ENCODE measurements around the gene ZBTB2.

DNA sequence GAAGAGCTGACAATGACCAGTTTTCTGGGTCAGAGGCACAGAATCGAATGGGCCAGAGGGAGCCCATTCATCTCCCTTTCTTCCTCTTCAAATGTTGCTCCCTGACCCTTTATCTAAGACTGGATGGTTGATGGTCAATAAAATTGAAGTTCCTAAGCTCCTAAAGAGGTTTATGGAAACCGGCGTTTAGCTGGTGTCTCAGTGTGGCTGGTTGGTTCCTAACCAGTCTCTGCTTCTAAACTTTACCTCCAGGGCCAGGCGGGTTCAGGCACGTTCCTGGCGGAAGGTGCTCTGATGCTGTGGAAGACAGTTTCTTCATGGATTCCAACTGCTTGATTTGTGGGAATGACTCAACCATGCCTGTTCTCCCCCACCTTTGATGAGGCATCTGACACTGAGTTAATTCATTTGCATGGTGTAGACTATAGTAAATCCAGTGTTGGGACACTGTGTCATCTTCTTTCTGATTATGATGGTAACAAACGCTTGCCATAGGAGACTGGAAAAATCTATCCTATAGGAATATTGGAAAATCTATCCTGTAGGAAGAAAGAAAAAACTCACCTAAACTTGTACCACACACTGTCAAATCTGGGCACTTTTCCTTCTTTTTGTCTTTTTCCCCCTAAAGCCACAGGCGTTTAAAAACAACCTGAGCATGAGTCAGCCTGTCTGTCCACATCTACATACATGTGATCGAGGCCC is 96.2 kb upstream of the IYD start:
- RRBS, result no CpG with 5 or more reads among the region's 9 CpGs

DNA sequence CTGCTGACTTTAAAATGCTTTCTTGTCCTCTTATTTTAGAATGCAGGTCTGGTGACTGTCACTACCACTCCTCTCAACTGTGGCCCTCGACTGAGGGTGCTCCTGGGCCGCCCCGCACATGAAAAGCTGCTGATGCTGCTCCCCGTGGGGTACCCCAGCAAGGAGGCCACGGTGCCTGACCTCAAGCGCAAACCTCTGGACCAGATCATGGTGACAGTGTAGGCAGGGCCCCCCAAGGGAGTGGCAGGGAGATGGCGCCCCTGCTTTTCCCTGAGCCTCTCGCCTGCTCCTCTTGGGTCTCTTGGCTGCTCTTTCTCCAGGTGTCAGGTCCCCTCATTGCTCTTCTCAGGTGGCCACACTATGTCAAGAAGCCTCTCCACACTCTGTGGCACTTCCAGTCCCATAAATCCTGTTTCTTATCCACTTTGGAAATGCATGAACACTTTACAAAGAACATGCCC is 29.2 kb downstream of the IYD start:
- RRBS, result no CpG with 5 or more reads among the region's 8 CpGs

- RRBS, result 19% methylated on average over 32 of the region's 104 CpGs
These were observed 740 bp downstream of the PLEKHG1 start for GRCh38 chr6:150600069-150601180.

GRCh38 chr6:150668326-150668887 is 68.7 kb downstream of the PLEKHG1 start:
- RRBS, result no CpG with 5 or more reads among the region's 5 CpGs

DNA sequence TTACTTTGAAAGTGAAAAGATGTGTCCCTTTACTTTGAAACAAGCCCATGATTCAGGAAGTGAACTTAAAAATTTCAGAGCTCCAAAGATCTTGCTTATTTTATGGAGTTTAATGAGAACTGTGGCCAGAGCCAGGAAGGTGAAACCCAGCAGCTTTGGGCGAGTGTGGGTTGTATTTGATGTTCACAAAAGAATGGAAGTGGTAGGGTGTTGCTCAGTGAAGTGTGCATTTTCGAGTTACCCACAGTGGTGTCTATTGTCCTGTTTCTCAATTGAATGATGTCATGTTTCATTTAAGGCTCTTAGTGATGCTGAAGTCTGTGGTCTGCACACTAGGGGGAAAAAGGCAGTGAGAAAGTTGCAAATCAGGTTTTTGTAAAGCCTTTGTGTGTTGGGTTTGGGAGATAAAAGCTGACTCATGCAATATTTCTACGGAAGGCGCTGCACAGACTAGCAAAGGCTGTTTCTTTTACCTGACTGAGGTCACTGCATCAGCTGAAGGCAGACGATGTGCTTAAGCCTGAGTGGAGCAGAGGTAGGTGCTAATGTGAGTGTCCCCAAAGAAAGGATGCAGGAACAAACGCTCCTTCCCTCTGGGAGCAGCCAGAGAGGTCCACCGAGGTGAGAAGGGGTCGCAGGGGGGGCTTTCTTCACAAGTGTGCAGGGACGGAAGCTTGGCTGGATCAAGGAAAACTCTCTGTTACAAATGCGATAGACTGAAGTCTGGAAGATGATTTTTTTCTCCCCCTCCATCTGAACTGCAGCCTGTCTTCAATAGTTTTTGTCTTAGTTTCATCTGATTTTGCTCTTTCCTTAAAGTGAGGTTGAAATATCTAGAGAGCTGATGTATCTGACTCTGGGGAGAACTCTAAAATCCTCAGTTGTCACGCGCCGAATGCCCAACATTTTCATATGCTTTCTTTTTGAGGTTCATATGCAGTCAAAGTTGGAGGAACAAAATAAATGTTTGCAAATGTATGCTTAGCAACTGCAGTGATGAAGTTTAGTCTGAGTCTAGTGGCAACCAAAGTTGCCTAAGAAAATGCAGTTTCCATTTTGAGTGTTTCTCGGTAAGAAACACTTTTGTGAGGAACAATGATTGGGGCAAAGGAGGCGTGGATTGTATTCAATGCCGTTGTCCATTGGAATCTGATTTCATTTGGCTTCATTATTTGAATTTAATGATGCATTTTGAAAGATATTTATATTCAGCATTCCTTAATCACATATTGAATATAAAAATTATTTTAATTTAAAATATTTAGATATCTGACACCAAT is 121.4 kb downstream of the PLEKHG1 start:
- RRBS, result no CpG with 5 or more reads among the region's 16 CpGs

DNA sequence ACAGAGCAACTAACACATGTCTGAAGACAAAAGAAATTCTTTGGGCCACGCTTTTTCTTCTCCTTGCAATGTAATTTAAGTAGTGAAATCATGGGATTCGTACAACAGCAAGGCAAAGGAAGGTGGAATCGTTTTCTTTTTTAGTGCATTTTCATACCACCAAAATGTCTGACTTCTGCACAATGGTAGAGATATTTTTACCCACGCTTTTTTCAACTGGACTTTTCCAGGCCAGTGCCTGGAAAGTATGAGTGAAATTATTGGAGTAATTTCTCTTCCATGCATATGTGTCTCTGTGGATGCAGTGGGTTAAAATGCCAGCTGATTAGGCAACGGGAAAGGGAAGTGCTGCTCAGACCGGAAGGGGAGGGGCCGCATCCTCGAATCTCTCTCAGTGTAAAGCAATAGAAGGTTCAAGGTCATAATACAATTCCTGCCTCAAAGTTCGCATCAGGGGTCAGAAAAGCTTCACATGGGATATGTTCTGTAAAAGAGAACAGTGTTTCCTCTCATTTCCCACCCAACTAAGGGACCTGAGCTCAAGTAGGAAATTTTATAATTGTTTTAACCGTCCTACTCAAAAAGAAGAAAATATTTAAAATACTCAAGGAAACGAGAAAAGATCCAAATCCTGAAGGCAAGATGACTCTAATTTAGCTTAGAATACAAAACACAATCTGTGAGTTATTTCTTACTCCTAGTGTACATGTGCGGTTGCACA is 89.7 kb upstream of the MTHFD1L start:
- RRBS, result no CpG with 5 or more reads among the region's 12 CpGs

DNA sequence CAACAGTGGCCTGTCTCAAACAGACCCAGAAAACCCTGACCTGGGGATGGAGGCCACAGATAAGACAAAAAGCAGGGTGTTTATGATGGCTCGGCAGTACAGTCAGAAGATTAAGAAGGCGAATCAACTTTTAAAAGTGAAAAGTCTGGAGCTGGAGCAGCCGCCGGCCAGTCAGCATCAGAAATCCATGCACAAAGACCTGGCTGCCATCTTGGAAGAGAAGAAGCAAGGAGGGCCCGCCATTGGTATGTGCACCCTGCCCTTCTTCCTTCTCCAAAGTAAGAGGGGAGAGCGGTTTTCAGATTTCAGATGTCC is 33.6 kb upstream of the MTHFD1L start:
- RRBS, result no CpG with 5 or more reads among the region's 6 CpGs

- RRBS, result no CpG with 5 or more reads among the region's 16 CpGs
These were observed 71.6 kb downstream of the MTHFD1L start for GRCh38 chr6:150937091-150937471.

GRCh38 chr6:151021671-151022265 is 156.3 kb downstream of the MTHFD1L start:
- RRBS, result no CpG with 5 or more reads among the region's 8 CpGs

DNA sequence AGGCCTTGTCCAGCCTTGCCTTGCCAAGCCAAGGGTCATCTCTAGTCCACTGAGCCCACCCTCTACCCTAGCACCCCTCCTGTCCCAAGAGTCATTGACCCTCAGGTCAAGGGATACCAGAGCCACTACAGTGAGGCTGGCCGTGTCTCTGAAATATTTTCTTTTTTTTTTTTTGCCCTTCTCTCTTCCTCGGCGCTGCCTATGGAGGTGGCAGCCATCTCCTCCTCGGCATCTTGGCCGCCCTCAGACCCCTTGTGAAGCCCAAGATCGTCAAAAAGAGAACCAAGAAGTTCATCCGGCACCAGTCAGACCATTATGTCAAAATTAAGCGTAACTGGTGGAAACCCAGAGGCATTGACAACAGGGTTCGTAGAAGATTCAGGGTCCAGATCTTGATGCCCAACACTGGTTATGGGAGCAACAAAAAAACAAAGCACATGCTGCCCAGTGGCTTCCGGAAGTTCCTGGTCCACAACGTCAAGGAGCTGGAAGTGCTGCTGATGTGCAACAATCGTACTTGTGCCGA is 140.4 kb upstream of the AKAP12 start:
- RRBS, result no CpG with 5 or more reads among the region's 13 CpGs

GRCh38 chr6:151101446-151101896 is 138.3 kb upstream of the AKAP12 start:
- RRBS, result no CpG with 5 or more reads among the region's 3 CpGs

DNA sequence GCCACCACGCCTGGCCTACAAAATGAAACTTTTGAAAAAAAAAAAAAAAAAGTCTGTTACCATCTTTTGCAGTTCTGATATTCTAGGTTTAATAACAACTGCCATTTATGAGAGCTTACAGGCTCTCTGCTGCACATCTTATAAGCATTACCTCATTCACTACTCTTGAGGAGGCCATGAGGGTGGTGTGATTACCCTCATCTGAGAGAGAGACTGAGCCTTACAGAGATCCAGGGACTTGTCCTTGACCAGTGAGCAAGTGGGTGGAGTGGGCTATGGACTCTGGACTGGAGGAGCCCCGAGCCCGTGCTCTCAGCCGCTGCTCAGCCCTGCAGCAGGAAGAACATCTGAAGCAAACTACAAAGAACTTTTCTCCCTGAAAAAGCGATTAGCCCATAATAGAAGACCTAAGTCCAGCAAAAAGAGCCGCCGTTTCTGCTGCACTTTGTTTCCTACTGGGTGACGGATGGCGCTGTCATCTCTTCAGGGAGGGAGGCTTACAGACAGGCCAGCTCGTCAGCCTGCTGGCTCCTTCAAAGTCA is 119.8 kb upstream of the AKAP12 start:
- RRBS, result no CpG with 5 or more reads among the region's 10 CpGs

DNA sequence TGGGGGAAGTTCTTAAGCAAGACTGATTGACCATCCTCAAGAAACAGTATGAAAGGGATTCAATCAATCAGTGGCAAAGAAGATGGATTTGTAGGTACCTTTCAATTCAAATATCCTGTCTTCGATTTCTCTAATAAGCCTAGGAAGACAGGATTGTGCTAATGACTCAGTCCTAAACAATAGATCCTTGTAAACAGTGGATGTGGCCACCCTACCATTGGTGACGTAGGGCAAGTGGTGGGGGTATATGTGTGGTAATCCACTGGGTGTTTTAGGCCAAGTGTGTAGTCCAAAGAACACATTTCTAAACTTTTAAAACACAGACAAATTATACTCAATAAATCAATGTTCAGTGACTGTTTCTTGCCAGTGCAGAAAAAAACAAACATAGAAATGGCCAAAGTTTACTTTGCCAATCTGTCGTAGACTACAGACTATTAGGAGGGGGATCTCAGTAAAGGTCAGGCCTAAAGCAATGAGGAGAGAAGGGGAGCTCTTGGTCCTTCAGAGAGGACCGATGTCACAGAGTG is 113.7 kb upstream of the AKAP12 start:
- RRBS, result no CpG with 5 or more reads among the region's 4 CpGs

DNA sequence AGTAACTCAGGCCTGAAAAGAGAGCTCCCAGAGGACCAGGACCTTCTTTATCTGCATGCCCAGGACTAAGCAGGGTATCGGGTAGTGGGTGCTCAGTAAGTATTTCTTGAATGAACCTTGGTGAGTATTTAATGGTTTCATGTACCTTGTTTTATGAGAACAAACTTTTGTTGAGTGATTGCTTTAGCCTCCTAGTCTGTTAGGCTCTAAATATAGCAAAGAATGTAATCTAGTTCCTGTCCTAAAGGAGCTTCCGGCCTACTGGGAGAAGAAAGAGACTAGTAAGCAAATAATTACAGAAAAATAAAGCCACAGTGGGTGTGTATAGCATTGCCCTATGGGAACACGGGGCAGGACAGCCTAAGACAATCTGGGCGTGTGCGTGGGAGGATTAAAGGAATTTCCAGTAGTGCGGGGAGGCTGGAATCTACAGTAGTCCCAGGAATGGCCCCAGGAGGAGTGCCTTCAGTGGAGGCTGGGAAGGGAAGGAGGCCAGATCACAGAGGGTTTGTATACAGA is 98.1 kb upstream of the AKAP12 start:
- RRBS, result no CpG with 5 or more reads among the region's 6 CpGs

DNA sequence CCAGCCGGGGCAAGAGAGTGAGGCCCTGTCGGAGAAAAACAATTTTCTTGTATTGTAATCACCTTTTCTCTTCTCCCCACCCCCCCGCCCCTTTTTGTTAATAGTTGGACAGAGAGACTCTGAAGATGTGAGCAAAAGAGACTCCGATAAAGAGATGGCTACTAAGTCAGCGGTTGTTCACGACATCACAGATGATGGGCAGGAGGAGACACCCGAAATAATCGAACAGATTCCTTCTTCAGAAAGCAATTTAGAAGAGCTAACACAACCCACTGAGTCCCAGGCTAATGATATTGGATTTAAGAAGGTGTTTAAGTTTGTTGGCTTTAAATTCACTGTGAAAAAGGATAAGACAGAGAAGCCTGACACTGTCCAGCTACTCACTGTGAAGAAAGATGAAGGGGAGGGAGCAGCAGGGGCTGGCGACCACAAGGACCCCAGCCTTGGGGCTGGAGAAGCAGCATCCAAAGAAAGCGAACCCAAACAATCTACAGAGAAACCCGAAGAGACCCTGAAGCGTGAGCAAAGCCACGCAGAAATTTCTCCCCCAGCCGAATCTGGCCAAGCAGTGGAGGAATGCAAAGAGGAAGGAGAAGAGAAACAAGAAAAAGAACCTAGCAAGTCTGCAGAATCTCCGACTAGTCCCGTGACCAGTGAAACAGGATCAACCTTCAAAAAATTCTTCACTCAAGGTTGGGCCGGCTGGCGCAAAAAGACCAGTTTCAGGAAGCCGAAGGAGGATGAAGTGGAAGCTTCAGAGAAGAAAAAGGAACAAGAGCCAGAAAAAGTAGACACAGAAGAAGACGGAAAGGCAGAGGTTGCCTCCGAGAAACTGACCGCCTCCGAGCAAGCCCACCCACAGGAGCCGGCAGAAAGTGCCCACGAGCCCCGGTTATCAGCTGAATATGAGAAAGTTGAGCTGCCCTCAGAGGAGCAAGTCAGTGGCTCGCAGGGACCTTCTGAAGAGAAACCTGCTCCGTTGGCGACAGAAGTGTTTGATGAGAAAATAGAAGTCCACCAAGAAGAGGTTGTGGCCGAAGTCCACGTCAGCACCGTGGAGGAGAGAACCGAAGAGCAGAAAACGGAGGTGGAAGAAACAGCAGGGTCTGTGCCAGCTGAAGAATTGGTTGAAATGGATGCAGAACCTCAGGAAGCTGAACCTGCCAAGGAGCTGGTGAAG is 42.4 kb downstream of the ZBTB2 start:
- RRBS, result no CpG with 5 or more reads among the region's 34 CpGs

DNA sequence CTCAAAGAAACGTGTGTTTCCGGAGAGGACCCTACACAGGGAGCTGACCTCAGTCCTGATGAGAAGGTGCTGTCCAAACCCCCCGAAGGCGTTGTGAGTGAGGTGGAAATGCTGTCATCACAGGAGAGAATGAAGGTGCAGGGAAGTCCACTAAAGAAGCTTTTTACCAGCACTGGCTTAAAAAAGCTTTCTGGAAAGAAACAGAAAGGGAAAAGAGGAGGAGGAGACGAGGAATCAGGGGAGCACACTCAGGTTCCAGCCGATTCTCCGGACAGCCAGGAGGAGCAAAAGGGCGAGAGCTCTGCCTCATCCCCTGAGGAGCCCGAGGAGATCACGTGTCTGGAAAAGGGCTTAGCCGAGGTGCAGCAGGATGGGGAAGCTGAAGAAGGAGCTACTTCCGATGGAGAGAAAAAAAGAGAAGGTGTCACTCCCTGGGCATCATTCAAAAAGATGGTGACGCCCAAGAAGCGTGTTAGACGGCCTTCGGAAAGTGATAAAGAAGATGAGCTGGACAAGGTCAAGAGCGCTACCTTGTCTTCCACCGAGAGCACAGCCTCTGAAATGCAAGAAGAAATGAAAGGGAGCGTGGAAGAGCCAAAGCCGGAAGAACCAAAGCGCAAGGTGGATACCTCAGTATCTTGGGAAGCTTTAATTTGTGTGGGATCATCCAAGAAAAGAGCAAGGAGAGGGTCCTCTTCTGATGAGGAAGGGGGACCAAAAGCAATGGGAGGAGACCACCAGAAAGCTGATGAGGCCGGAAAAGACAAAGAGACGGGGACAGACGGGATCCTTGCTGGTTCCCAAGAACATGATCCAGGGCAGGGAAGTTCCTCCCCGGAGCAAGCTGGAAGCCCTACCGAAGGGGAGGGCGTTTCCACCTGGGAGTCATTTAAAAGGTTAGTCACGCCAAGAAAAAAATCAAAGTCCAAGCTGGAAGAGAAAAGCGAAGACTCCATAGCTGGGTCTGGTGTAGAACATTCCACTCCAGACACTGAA is 41.3 kb downstream of the ZBTB2 start:
- RRBS, result 83% methylated on average over 4 of the region's 29 CpGs

DNA sequence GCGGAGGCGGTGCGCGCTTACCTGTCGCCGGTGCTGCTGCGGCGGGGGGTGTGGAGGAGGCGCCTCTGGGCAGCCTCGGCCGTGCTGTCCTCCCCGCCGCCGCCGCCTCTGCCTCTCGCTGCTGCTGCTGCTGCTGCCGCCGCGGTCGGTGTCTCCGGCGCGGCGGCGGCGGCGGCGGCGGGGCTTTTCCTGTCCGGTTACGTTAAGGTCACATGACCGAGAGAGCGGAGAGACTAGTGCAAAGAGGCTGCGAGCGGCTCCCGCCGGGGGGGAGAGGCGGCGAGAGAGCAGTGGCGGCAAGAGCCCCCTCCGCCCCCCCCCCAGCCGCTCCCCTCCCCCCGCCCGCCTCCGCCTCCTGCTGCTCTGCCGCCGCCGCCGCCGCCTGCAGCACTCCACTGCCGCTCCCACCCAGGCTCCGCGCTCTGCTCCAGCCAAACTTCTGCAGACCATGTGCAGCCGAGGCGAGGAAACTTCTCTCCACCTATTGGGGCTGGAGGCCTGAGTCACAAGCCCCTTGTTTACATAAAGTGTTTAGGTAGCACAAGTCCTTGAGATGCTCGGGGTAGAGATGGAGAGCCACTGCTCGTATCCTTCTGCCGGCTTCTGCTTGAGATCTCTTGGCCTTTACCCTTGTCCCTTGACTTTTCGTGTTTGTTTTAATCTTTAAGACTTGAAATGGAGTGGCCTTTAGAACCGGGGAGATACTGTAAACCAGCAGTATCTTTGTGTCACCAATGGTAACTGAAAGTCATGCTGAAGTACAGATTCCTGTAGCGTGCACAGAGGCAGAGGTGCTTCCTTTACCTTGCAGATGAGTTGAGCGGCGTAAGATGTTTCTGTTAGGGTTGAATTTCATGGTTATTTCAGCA is at the start of gene ZBTB2:
TSS of gene ZBTB2 (minus strand) at position 161 of the 869 bp plus-strand sequence.
- RRBS, result under 1% methylated on average over 19 of the region's 63 CpGs

DNA sequence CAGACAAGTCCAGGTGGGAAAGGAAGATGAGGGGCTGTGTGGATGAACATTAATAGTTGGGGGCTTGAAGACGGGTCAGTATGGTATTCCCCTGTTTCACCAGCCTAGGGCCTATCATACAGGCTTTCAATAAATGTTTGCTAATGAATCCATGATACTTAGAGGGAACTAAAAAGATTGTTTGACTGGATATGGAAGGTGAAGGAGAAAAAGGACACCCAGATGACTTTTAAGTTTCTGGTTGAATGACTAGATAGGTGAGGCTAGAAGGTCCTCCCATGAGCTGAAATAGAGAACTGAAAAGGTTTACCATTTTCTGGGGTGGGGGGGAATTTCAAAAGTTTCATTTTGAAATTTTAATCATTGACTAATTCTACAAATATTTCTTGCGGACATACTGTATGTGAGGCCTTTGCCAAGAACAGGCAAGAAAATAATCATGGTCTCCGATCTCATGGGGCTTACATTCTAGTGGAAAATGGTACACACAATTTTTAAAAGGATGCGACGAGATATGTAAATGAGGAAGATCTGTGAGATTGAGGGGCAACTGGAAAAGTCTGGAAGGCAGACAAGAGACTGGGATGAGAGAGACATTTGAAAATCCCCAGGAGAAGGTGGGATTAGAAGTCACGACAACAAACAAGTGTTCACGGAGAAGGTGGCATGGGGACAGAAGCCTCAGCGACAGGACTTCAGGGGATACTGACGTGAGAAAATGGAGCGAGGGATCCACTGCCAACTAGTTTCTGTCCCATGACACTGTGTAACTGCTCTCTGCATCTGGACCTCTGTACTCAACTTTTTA is 18.0 kb upstream of the ZBTB2 start:
- RRBS, result no CpG with 5 or more reads among the region's 10 CpGs

DNA sequence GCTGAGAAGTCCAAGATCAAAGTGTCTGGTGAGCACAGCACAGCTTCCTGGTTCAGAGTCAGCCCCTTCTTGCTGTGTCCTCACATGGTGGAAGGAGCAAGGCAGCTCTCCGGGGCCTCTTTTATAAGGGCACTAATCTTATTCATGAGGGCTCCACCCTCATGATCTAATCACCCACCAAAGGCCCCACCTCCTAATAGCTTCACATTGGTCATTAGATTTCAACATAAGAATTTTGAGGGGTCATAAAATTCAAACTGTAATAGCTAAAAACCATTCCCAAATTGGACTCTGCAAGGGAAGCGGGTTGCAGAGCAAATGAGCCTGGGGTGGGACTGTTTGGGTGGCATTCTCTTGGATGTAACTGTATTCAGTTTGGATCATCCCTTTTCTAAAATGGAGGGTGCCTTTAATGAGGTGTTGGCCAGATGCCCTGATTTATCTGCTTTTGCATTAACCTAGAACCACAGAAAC is 123.0 kb downstream of the CCDC170 start:
- RRBS, result no CpG with 5 or more reads among the region's 2 CpGs

DNA sequence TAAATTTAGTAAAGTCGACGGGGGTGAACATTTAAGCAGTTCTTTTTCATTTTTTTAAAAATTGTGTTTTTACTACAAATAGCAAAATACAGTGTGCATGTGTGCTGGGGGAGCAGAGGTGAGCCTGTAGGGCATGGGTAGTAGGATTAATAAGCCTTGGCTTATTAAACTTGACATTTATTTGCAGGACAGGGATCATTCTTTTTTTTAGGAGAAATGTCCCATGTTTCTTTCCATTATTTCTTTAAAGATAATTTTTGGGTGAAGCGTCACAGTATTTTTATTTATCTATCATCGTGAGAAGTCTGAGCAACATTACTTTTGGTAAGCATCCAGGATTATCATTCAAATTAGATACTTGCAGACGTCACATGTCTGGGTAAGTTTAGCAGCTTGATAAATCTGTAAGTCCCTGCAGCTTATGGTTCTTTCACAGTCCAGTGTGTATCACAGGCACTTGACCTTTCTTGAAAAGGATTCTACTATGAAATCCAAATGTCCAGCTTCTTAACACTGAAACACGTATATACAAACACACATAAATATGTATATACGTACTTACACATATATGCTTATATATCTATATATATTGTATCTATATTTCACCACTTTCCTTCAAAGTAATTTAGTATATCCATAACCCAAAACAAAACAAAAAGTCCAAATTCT is 359.4 kb downstream of the ESR1 start:
- RRBS, result no CpG with 5 or more reads among the region's 7 CpGs